T47D (cell line): ENCODE measurements around a stretch of chr12.

GRCh38 chr12:57842421-57843066 lies 4.0 kb downstream of the CTDSP2 start:
- RRBS = no CpG with 5 or more reads among the region's 8 CpGs

DNA sequence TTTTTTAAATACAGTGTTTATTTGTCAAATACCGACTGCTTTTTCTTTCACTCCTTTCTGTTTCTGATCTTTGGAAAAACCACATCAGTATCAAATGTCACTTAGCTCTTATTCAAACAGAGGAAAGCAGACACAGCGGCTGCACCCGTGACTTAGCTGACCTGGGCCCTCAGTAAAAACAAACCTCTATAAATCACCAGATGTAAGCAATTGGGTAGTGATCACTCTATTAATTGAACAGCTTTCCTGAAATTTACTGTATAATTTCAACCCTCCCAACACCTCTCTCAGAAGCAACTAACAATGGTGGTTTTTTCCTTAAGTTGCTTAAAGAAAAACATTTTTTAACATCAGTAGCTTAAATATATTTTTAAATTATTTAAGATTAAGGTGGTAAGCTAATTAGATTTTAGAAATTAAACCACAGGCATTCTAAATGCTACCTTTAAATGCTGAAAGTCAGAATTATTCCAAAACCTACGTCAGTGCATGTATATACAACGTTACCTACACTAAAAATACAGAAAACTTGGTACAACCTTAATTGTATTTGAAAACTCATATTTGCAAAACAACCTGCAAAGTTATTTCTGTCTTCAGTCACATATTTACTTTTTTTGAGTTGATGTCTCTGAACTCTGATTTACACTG lies 7.3 kb downstream of the LRIG3 start:
- RRBS = no CpG with 5 or more reads among the region's 5 CpGs

GRCh38 chr12:59131550-59131759 lies 211.2 kb upstream of the LRIG3 start:
- RRBS = no CpG with 5 or more reads among the region's 2 CpGs

DNA sequence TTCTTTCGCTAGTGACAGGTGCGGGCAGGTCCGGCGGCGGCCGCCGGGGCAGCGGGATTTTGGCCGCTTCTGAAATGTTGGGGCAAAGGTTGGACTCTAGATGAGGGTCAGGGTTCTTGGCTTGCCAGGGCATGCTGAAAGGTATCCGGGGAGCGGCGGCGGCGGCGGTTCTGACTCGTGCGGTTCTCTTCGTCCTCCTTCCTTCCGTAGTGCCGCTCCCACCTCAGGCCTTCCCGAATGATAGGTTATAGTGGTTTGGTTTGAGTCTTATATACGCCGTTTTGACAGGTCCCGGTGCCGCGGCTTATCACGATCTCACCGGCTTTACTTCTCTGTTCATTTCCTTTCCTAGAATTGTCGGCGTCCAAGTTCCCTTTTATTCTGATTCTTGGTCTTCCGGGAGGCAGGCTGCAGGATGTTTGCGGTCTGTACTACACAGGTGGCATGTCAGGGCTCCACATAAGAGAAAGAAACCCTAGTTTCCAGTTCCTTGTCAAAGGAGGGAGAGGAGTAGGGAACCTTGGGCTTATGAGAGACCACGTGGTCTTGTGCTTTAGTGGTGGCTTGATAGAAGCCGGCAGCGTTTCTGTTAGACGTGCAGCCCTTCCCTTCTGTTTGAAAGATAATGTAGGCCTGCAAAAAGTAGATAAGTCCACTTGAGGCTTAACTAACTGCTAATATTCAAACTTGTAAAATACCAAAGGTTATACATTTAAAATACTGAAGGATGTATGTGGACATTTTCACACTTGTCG lies 549 bp downstream of the USP15 start:
- RRBS = 3% methylated on average over 9 of the region's 37 CpGs

- RRBS = no CpG with 5 or more reads among the region's 4 CpGs
Observed at GRCh38 chr12:62277205-62277877, 17.1 kb downstream of the USP15 start.

- RRBS = no CpG with 5 or more reads among the region's 4 CpGs
Observed at GRCh38 chr12:62297193-62298100, 37.2 kb downstream of the USP15 start.

DNA sequence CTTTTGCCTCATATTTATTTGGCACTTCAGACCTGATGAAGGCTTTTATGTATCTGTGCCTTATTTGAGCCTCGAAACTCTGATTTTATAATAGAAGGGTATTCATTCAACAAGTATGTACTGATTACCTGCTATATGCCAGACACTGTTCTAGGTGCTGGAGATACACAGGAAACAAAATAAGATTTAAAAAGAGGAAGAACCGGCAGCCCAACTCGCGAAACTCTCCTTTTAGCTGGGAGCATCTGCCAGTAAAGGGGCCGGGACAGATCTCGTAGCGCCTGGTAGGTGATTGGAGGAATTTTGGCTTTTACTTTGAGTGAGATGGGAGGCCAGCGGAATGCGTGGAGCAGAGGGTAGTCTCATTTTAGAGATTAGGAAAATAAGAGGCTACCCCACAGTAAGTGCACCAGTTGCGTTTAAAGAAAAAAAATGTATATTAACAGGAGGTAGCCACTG lies 621 bp upstream of the MON2 start:
- RRBS = 4% methylated on average over 4 of the region's 10 CpGs

- RRBS = no CpG with 5 or more reads among the region's 4 CpGs
Observed at GRCh38 chr12:62601553-62602196, 135.0 kb downstream of the MON2 start.

DNA sequence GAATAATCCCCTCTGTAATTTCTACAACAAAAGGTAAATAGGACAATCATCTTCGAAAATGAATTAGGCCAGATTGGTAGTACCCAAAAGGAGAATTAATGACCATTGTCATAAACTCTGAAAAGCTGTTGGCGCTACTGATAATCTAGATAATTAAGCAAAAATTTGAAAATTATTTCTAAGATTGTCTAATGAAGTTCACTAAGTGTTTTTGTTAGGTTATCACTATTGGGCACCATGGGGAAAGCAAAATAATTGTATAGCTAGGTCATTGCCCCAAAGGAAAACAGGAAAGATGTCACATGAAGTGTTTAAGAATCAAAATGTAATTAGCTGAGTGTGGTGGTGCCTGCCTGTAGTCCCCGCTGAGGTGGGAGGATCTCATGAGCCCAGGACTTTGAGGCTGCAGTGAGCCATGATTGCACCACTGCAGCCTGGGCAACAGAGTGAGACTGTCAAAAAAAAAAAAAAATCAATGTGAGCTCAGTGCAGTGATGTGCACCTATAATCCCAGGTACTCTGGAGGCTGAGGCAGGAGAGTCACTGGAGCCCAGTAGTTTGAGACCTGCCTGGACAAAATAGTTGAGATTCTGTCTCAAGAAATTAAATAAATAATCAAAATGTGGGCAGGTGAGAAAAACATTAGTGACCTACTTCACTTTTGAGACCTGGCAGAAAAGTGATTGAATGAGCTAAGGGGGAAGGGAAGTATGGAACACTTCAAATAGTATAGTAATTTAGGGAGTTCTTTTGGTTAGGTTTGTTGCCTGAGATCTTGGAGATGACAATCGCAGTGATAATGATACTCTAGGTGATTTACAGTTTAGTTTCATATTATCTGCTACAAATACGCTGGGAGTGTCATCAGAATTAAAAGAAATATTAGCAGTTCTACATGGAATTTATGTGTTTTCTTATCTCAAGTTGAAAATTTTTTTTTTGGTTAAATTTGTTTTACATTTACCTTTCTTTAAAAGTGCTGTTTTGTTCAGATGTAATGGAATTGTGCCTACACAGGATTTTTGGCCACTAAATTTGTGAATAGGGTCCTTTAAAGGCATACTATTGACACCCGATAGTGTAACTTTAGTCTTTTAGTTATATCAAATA lies 140.1 kb downstream of the MON2 start:
- RRBS = no CpG with 5 or more reads among the region's 6 CpGs

DNA sequence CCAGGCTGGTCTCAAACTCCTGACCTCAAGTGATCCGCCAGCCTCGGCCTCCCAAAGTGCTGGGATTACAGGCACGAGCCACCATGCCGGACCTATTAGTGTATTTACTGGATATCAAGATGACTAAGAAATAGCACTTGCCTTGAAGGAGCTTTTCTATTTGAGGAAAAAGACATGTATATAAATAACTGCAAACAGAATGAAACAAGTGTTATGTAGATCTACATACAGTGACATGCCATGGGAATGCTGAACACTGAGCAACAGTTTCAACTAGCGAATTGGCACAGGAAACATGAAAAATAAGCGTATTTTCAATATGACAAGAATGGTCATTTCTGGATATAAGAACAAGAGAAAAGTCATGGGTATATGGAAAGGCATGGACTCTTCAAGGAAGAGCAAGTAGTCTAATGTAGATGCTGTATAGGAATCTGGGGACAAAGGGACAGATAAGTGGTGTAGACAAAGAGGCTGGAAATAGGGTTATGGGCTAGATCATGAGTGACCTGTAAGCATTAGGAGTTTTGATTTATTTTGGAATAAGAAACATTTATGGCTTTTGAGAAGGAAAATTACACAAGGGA lies 147.2 kb downstream of the MON2 start:
- RRBS = no CpG with 5 or more reads among the region's 6 CpGs

DNA sequence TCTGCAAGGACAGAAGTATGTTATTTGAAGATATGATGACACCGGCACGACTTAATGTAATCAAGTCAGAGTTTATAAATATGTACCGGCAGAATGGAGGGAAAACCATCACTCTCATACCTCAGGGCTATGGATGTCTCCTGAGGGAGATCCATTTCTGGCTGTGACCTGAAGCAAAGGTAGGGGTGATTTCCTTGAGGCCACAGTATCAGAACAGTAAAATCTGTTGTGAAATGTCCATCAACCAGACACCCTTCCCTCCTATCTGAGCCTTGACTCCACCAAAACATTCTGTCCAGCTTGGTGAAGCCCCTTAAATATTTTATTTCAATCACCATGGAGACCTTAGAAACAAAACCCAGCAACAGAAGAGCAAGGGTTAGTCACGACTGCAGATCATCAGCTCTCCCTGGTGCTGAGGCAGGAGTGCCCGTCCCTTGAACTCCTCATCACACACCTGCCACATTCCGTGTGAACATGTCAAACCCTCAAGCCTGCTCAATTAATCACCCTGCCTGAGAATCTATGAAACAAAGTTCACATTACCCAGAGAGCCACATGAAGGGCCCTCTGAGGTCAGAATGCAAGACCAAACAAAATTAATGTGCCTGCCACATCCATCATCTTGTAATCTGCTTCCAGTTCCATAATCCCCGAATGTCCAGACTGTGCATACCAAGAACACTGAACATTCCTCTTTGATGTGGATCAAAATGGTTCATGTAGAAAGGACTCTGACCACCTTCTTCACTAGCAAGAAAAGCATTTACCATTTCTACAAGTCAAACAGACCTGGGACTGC lies 203.0 kb downstream of the PPM1H start:
- RRBS = no CpG with 5 or more reads among the region's 7 CpGs

DNA sequence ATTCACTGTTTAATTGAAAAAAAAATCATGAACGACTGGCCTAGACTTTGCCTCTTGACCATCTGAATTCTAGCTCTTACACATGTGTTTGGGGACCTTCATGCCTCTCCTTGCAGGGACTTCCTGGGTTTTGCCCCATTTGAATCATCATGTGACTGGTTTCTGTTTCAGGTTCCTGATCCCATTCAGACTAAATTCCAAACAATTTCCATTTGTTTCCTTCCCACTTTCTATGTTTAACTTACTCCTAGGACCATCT lies 125.5 kb upstream of the AVPR1A start:
- RRBS = no CpG with 5 or more reads among the region's 1 CpG

GRCh38 chr12:63846187-63846625 lies 1.7 kb downstream of the SRGAP1 start:
- RRBS = no CpG with 5 or more reads among the region's 4 CpGs

DNA sequence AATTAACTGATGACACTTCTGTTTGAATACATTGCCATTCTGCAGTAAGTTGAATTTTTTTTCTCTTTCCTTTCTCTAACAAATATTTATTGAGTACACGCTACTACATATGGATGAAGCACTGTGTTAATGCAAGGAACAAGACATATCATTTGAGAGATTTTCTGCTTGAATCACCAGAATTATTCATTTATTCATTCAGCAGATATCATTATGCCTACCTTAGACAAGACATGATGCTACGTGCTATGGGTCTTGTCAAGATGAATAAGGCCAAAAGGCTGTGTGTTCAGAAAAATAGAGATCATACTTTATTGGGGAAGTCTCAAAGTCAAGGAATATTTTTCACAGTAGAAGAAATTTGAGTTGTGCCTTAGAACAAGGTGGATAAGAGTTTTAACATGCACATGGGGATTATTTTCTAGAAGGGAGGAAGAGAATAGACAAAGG lies 86.9 kb downstream of the SRGAP1 start:
- RRBS = no CpG with 5 or more reads among the region's 2 CpGs

DNA sequence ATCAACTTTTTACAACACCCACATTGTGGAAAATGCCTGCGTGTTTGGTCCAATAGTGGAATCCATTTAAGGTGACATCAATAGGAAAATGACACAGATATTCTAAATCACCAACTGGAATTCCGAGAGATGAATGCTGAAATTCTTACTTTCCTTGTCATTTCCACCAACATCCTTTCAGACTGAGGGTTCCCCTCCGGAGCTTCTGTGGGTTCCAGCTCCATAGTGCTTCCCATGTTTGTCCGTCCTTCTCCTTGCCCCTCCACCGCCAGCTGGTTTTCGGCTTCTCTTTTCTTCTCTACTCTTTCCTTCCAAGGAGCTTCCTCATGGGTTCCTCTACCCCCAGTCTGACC lies 115.6 kb downstream of the SRGAP1 start:
- RRBS = no CpG with 5 or more reads among the region's 6 CpGs

- RRBS = no CpG with 5 or more reads among the region's 7 CpGs
Observed at GRCh38 chr12:64064941-64065367, 157.1 kb downstream of the KICS2 start.

DNA sequence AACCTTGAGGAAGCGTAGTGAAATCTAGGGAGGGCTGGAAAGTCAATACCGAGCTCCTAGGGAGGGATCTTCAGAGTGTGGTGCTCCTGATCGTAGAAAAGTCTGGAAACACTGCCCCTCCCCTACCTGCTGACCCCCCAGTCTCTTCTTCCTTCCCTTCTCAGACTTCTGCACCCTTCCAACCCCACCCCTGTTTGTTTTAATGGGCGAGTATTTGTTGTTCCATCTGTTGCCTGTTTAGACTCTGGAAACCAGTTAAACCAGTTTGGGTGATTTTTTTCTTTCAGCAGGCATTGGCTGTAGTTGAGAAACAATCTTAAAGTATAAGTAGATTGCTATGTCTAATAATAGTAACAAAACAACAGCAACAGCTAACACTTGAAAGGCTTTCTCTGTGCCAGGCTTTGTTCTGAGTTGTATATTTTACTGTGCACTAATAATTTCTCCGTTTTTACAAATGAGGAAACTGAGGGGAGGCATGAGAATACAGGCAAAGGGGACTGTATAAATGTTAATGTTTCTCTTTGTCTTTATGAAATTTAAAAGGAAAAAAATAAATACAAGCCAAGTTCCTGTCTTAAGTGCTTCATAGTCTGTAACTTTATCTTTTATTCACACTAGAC lies 141.4 kb downstream of the KICS2 start:
- RRBS = no CpG with 5 or more reads among the region's 5 CpGs

DNA sequence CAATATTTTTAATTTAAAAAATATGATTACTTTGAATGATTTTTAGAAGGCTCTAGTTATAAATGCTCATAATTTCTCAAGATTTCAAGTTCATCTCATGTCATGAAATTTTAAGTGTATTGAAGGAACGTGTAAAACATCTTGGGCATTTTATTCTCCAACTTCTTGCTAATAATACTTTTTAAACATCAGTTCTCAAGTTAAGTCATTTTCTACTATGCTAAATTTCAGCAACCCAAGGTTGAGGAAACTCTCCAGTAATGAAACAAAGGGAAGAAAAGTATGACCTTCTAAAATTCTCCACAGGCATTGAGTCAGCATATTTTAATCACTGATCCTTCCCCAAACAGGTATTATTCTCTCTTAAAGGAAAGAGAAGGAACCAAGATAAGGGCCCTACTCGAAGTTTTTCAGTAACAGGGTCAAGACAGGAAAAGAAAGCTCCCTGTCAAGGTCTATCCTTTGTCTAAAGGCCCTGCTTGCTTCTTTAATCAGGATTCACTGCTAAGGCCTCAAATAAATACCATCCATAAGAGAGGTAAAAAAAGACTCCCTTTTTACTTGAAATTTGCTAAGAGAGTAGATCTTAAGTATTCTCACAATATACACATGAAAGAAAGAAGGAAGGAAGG lies 3.0 kb downstream of the KICS2 start:
- RRBS = no CpG with 5 or more reads among the region's 2 CpGs

DNA sequence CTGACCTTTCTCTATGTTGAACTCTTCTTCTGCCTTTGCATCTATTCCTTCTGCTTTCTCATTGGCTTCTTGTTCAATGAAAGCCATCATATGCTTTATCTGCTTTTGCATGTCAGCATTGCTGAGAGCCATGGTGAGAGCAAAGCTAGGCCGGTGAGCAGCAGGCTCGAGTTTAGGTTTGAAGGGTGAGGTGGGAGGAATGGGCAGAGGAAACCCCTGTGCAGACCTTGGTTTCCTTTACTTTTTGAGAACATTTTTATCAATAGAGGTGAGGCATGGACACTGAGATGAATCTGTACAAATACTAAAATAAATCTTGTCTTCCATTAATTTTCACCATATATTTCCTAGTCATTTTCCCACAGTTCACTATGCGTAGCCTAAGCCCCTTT lies 51.9 kb downstream of the C12orf56 start:
- RRBS = no CpG with 5 or more reads among the region's 3 CpGs